K562 (cell line): ENCODE results near the gene POGLUT1.

DNA sequence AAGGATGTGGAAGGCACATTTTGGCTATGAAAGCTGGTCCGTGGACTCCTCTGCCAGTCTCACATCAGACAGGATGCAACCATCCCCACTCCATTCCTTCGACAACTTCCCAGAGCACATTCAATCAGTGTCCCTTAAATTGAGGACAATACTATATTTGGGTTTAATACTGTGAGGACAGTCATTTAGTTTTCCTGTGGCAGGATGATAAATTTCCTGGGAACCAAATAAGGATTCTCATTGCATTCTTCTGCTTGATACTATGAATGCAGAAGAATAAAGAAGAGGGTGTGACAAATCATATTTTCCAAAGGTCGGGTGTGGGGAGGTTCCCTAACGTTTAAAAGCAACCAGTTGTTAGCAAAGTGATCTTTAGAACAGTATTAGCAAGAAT is 329.4 kb downstream of the TIGIT start:
- RAMPAGE, long total RNA, result no peak
- RRBS, result no CpG with 5 or more reads among the region's 4 CpGs
PRO-cap:
- standard, result no peak
- CoPRO, capped RNA only, 2 experiments, result no peak in any of the 2 experiments
- CoPRO, capped and uncapped RNA, 2 experiments, result no peak in any of the 2 experiments
- CoPRO, uncapped RNA only, 2 experiments, result no peak in any of the 2 experiments
CAGE:
- cytosol, long polyA plus RNA, result no peak
- long polyA plus RNA, result no peak
- nucleolus, long total RNA, result no peak
- nucleus, long polyA plus RNA, result no peak

DNA sequence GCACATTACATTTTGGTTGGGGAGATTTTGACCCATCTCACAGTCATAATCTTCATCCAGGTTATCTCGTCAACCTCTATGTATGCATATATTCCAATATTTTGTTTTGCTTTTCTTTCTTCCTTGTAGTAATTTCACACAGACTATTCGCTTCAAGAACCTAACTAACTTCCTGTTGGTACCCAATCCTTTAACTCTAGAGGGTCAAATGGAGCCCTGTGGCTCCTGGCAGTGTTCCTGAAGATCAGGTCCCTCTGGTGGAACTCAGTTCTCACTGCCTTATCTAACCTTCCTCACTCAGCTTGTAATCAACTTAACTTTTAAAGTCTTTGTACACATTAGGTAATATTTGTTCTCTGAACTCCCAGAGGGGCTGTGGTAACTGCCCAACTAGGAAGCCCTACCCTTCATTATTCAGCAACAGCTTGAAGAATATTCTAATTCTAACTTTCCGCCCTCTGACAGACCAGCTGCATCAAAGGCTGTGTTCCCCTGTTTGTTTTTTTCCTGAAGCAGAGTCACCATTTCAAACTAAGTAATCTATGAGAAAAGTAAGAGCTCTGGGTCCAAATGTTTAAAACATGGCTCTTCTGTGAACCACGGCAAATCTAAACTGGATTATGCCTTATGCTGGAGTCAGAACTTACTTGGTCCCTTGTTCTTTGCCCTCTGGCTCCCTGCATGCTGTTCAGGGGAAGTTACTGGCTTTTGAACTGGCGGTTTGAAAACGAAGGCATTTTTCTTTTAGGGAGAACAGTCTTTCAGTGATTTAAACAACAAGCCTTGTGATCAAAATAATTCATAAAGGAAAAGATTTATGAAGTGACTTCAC is 365.4 kb downstream of the TIGIT start:
- RAMPAGE, long total RNA, result no peak
- RRBS, result no CpG with 5 or more reads among the region's 6 CpGs
PRO-cap:
- standard, result no peak
- CoPRO, capped RNA only, 2 experiments, result no peak in any of the 2 experiments
- CoPRO, capped and uncapped RNA, 2 experiments, result no peak in any of the 2 experiments
- CoPRO, uncapped RNA only, 2 experiments, result no peak in any of the 2 experiments
CAGE:
- cytosol, long polyA plus RNA, result no peak
- long polyA plus RNA, result no peak
- nucleolus, long total RNA, result no peak
- nucleus, long polyA plus RNA, result no peak

GRCh38 chr3:114764144-114764764 is 382.8 kb downstream of the ZBTB20 start:
- RAMPAGE, long total RNA, result no peak
- RRBS, result no CpG with 5 or more reads among the region's 5 CpGs
PRO-cap:
- standard, result no peak
- CoPRO, capped RNA only, 2 experiments, result no peak in any of the 2 experiments
- CoPRO, capped and uncapped RNA, 2 experiments, result no peak in any of the 2 experiments
- CoPRO, uncapped RNA only, 2 experiments, result no peak in any of the 2 experiments
CAGE:
- cytosol, long polyA plus RNA, result no peak
- long polyA plus RNA, result no peak
- nucleolus, long total RNA, result no peak
- nucleus, long polyA plus RNA, result no peak

DNA sequence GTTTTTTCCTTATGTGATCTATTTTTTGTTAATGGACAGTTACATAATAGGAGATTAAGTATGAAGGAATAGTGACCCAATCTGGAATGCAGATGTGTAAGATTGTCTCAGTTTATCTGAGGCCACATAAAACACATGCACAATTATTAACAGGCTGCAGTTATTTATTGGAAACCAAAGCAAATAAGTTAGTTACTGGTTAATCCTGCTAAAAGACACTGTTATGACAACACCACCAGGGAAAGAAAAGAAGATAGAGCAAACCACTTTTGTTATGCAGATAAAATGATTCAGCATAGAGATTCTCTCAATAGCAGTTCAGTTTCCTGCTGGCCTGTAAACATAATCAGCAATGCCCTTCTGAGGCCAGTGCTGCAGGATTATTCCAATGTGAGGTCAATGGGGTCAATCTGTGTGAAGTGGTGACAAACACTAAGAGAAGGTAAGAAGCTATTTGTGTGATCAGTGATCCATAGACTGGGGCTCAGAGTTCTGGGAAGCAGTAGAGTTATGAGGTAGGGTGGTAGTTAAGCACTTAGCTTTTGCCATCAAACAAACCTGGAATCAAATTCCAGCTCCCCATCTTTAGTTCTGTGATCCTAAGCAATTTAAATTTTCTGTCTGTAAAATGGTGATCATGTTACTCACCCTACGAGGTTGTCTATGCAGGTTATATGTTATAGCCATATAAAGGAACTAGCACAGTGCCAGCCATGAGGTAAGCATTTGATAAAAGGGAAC is 244.3 kb downstream of the ZBTB20 start:
- RAMPAGE, long total RNA, result no peak
- RRBS, result no CpG with 5 or more reads among the region's 1 CpG
PRO-cap:
- standard, result no peak
- CoPRO, capped RNA only, 2 experiments, result no peak in any of the 2 experiments
- CoPRO, capped and uncapped RNA, 2 experiments, result no peak in any of the 2 experiments
- CoPRO, uncapped RNA only, 2 experiments, result no peak in any of the 2 experiments
CAGE:
- cytosol, long polyA plus RNA, result no peak
- long polyA plus RNA, result no peak
- nucleolus, long total RNA, result no peak
- nucleus, long polyA plus RNA, result no peak

DNA sequence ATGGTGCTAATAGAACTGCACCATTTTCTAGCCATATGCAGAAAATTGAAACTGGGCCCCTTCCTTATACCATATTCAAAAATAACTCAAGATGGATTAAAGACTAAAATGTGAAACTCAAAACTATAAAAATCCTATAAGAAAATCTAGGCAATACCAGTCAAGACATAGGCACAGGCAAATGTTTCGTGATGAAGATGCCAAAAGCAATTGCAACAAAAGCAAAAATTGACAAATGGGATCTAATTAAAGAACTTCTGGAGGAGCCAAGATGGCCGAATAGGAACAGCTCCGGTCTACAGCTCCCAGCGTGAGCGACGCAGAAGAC is 85.6 kb downstream of the LSAMP start:
- RAMPAGE, long total RNA, result no peak
- RRBS, result no CpG with 5 or more reads among the region's 6 CpGs
PRO-cap:
- standard, result no peak
- CoPRO, capped RNA only, 2 experiments, result no peak in any of the 2 experiments
- CoPRO, capped and uncapped RNA, 2 experiments, result no peak in any of the 2 experiments
- CoPRO, uncapped RNA only, 2 experiments, result no peak in any of the 2 experiments
CAGE:
- cytosol, long polyA plus RNA, result no peak
- long polyA plus RNA, result no peak
- nucleolus, long total RNA, result no peak
- nucleus, long polyA plus RNA, result no peak

DNA sequence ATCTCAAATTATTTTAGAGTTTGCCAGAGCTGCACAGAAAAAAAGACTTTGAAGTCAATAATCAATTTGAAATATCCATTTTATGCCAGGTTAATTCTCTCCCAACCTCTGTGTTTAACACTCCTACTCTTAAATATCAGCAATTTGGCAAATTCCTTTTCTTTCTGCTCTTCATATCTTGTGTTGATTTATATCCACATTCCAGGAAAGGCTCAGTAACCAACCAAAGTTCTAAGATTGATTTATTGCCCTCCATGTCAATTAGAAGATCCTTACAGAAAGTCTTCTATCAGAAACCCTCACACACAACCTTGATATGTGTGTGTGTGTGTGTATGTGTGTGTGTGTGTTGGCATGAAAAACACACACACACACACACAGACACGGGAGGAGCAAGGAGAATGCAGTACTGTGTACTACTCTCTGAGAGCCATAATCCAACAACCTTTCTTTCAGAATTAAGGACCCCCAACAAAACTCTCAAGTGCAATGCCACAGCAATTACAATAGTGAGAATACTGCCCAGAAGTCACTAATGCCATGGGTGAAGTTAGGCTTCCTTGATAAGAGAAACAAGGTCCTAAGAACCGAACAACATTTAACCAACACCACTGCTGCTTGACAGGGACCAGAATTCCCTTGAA is 1.1 kb downstream of the LSAMP start:
- RAMPAGE, long total RNA, result no peak
- RRBS, result no CpG with 5 or more reads among the region's 2 CpGs
PRO-cap:
- standard, result no peak
- CoPRO, capped RNA only, 2 experiments, result no peak in any of the 2 experiments
- CoPRO, capped and uncapped RNA, 2 experiments, result no peak in any of the 2 experiments
- CoPRO, uncapped RNA only, 2 experiments, result no peak in any of the 2 experiments
CAGE:
- cytosol, long polyA plus RNA, result no peak
- long polyA plus RNA, result no peak
- nucleolus, long total RNA, result no peak
- nucleus, long polyA plus RNA, result no peak

GRCh38 chr3:117481706-117481942 is 1036.3 kb upstream of the LSAMP start:
- RAMPAGE, long total RNA, result no peak
- RRBS, result no CpG with 5 or more reads among the region's 2 CpGs
PRO-cap:
- standard, result no peak
- CoPRO, capped RNA only, 2 experiments, result no peak in any of the 2 experiments
- CoPRO, capped and uncapped RNA, 2 experiments, result no peak in any of the 2 experiments
- CoPRO, uncapped RNA only, 2 experiments, result no peak in any of the 2 experiments
CAGE:
- cytosol, long polyA plus RNA, result no peak
- long polyA plus RNA, result no peak
- nucleolus, long total RNA, result no peak
- nucleus, long polyA plus RNA, result no peak

DNA sequence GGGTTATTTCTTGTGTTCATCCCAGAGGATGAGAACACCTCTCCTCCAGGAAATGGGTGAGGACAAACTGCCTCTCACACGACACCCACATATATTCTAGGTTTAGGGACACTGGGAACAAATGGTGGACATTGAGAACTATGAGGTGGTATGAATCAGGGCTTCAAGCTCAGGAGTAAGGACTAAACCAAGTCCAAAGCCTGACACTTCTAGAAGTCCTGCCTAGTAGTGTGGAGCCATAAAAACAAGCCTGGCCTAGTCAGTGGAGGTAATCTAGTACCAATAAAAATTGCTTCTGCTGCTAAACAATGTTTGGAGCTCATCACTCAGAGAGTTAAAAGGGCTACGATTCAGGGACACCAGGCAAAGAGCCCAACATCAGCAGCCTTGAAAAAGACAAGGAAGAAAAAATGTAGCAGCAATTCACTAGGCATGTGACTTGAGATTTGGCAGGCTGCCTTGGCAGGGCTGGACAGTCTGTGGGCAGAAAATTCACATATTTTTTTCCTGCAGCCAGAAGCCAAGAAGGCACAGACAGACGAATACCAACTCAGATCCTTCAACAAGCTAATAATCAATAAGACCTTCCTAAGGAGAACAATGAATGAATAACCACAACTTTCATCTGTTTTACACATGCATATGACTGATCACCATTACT is 47.3 kb downstream of the IGSF11 start:
- RAMPAGE, long total RNA, result no peak
- RRBS, result no CpG with 5 or more reads among the region's 3 CpGs
PRO-cap:
- standard, result no peak
- CoPRO, capped RNA only, 2 experiments, result no peak in any of the 2 experiments
- CoPRO, capped and uncapped RNA, 2 experiments, result no peak in any of the 2 experiments
- CoPRO, uncapped RNA only, 2 experiments, result no peak in any of the 2 experiments
CAGE:
- cytosol, long polyA plus RNA, result no peak
- long polyA plus RNA, result no peak
- nucleolus, long total RNA, result no peak
- nucleus, long polyA plus RNA, result no peak

- RAMPAGE, long total RNA, result no peak
- RRBS, result no CpG with 5 or more reads among the region's 12 CpGs
PRO-cap:
- standard, result no peak
- CoPRO, capped RNA only, 2 experiments, result no peak in any of the 2 experiments
- CoPRO, capped and uncapped RNA, 2 experiments, result no peak in any of the 2 experiments
- CoPRO, uncapped RNA only, 2 experiments, result no peak in any of the 2 experiments
CAGE:
- cytosol, long polyA plus RNA, result no peak
- long polyA plus RNA, result no peak
- nucleolus, long total RNA, result no peak
- nucleus, long polyA plus RNA, result no peak
These were observed 2.8 kb downstream of the UPK1B start for GRCh38 chr3:119175804-119176975.

- RAMPAGE, long total RNA, result no peak
- RRBS, result no CpG with 5 or more reads among the region's 11 CpGs
PRO-cap:
- standard, result no peak
- CoPRO, capped RNA only, 2 experiments, result no peak in any of the 2 experiments
- CoPRO, capped and uncapped RNA, 2 experiments, result no peak in any of the 2 experiments
- CoPRO, uncapped RNA only, 2 experiments, result no peak in any of the 2 experiments
CAGE:
- cytosol, long polyA plus RNA, result no peak
- long polyA plus RNA, result no peak
- nucleolus, long total RNA, result no peak
- nucleus, long polyA plus RNA, result no peak
These were observed 16.7 kb upstream of the B4GALT4 start for GRCh38 chr3:119257148-119257937.

- RAMPAGE, long total RNA, result no peak
- RRBS, result no CpG with 5 or more reads among the region's 4 CpGs
PRO-cap:
- standard, result no peak
- CoPRO, capped RNA only, 2 experiments, result no peak in any of the 2 experiments
- CoPRO, capped and uncapped RNA, 2 experiments, result no peak in any of the 2 experiments
- CoPRO, uncapped RNA only, 2 experiments, result no peak in any of the 2 experiments
CAGE:
- cytosol, long polyA plus RNA, result no peak
- long polyA plus RNA, result no peak
- nucleolus, long total RNA, result no peak
- nucleus, long polyA plus RNA, result no peak
These were observed 14.3 kb upstream of the ARHGAP31 start for GRCh38 chr3:119279822-119280312.

GRCh38 chr3:119322333-119322900 is 28.2 kb downstream of the ARHGAP31 start:
- RAMPAGE, long total RNA, result no peak
- RRBS, result 47% methylated on average over 12 of the region's 31 CpGs
PRO-cap:
- standard, result bidirectional peak, plus-strand start at chr3:119322669, minus-strand start at chr3:119322641
- CoPRO, capped RNA only, 2 experiments, result no peak in any of the 2 experiments
- CoPRO, capped and uncapped RNA, 2 experiments, result no peak in any of the 2 experiments
- CoPRO, uncapped RNA only, 2 experiments, result no peak in any of the 2 experiments
CAGE:
- cytosol, long polyA plus RNA, result no peak
- long polyA plus RNA, result no peak
- nucleolus, long total RNA, result no peak
- nucleus, long polyA plus RNA, result no peak

DNA sequence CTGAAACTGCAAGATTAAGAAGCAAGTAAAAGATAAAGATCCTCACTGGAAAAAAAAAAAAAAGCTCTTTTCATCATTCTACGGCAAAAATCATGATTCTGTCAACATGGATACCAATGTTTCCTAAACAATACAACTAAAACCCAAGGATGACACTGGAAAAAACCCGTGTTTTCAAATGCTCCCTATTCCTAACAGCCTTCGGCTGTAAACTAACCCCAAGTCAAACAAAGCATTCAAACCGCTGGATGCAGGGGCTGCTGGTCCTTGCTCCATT is 632 bp downstream of the TMEM39A start:
- RAMPAGE, long total RNA, result no peak
- RRBS, result no CpG with 5 or more reads among the region's 4 CpGs
PRO-cap:
- standard, result no peak
- CoPRO, capped RNA only, 2 experiments, result no peak in any of the 2 experiments
- CoPRO, capped and uncapped RNA, 2 experiments, result no peak in any of the 2 experiments
- CoPRO, uncapped RNA only, 2 experiments, result no peak in any of the 2 experiments
CAGE:
- cytosol, long polyA plus RNA, result no peak
- long polyA plus RNA, result no peak
- nucleolus, long total RNA, result no peak
- nucleus, long polyA plus RNA, result no peak

DNA sequence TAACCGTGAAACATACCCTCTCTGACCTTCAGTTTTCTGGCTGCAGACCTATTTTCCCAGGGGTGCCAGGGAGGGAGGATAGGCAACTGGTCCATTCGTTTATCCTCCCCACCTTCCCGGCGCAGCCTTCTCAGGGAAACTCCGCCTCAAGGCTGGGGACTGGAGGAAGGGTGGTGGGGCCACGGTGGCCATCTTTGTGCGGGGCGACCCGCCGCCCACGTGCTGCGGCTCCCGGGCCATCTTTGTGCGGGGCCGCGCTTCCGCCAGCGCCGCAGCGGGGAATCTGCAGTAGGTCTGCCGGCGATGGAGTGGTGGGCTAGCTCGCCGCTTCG is at the start of gene POGLUT1:
POGLUT1 (plus strand) TSS at position 245 of the 332 bp plus-strand sequence.
- RAMPAGE, long total RNA, result no peak
- RRBS, result 1% methylated on average over 9 of the region's 25 CpGs
PRO-cap:
- standard, result bidirectional peak, plus-strand start at position 291 of the sequence, minus-strand start at position 132 of the sequence
- CoPRO, capped RNA only, 2 experiments, result peak in 2 of 2 experiments; most common plus-strand start position 291 of the sequence (in 2); most common minus-strand start position 132 of the sequence (in 1)
- CoPRO, capped and uncapped RNA, 2 experiments, result peak in 2 of 2 experiments; most common plus-strand start position 291 of the sequence (in 2); most common minus-strand start position 145 of the sequence (in 1)
- CoPRO, uncapped RNA only, 2 experiments, result peak in 1 of 2 experiments; most common plus-strand start position 280 of the sequence (in 1); most common minus-strand start position 94 of the sequence (in 1)
CAGE:
- cytosol, long polyA plus RNA, result start-site peak on the plus strand centred at position 277 of the sequence, 24 bp wide, 107 and 24 reads in 2 replicates
- long polyA plus RNA, result start-site peak on the plus strand centred at position 268 of the sequence, 22 bp wide, 74 and 56 reads in 2 replicates
- nucleolus, long total RNA, result no peak
- nucleus, long polyA plus RNA, result start-site peak on the plus strand centred at position 278 of the sequence, 30 bp wide, 96 and 220 reads in 2 replicates

GRCh38 chr3:119595608-119596357 is 1.9 kb upstream of the PLA1A start:
- RAMPAGE, long total RNA, result no peak
- RRBS, result no CpG with 5 or more reads among the region's 7 CpGs
PRO-cap:
- standard, result no peak
- CoPRO, capped RNA only, 2 experiments, result no peak in any of the 2 experiments
- CoPRO, capped and uncapped RNA, 2 experiments, result no peak in any of the 2 experiments
- CoPRO, uncapped RNA only, 2 experiments, result no peak in any of the 2 experiments
CAGE:
- cytosol, long polyA plus RNA, result no peak
- long polyA plus RNA, result no peak
- nucleolus, long total RNA, result no peak
- nucleus, long polyA plus RNA, result no peak

GRCh38 chr3:119925701-119926664 is 144.1 kb downstream of the NR1I2 start:
- RAMPAGE, long total RNA, result no peak
- RRBS, result no CpG with 5 or more reads among the region's 3 CpGs
PRO-cap:
- standard, result no peak
- CoPRO, capped RNA only, 2 experiments, result no peak in any of the 2 experiments
- CoPRO, capped and uncapped RNA, 2 experiments, result no peak in any of the 2 experiments
- CoPRO, uncapped RNA only, 2 experiments, result no peak in any of the 2 experiments
CAGE:
- cytosol, long polyA plus RNA, result no peak
- long polyA plus RNA, result no peak
- nucleolus, long total RNA, result no peak
- nucleus, long polyA plus RNA, result no peak

DNA sequence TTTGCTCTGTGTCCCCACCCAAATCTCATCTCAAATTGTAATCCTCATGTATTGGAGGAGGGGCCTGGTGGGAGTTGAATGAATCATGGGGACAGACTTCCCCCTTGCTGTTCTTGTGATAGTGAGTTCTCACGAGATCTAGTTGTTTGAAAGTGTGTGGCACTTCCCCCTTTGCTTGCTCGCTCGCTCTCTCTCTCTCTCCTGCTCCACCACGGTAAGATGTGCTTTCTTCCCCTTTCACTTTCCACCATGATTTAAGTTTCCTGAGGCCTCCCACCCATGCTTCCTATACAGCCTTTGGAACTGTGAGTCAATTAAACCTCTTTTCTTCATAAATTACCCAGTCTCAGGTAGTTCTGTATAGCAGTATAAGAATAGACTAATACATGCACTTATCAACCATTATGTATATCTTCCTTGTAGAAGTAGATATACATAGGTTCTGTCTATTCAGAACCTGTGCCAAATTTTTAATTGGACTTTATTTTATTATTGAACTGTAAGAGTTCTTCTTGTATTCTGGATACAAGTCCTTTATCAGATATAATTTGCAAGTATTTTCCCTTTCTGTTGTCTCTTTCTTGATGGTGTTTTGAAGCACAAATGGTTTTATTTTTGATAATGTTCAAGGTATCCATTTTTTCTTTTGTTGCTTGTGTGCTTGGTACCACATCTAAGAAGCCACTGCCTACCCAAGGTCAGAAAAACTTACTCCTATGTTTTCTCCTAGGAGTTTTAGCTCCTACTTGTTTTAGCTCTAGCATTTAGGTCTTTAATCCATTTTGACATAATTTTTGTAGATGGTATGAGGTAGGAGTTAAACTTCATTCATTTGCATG is 60.4 kb downstream of the GSK3B start:
- RAMPAGE, long total RNA, result no peak
- RRBS, result no CpG with 5 or more reads among the region's 4 CpGs
PRO-cap:
- standard, result no peak
- CoPRO, capped RNA only, 2 experiments, result no peak in any of the 2 experiments
- CoPRO, capped and uncapped RNA, 2 experiments, result no peak in any of the 2 experiments
- CoPRO, uncapped RNA only, 2 experiments, result no peak in any of the 2 experiments
CAGE:
- cytosol, long polyA plus RNA, result no peak
- long polyA plus RNA, result no peak
- nucleolus, long total RNA, result no peak
- nucleus, long polyA plus RNA, result no peak

DNA sequence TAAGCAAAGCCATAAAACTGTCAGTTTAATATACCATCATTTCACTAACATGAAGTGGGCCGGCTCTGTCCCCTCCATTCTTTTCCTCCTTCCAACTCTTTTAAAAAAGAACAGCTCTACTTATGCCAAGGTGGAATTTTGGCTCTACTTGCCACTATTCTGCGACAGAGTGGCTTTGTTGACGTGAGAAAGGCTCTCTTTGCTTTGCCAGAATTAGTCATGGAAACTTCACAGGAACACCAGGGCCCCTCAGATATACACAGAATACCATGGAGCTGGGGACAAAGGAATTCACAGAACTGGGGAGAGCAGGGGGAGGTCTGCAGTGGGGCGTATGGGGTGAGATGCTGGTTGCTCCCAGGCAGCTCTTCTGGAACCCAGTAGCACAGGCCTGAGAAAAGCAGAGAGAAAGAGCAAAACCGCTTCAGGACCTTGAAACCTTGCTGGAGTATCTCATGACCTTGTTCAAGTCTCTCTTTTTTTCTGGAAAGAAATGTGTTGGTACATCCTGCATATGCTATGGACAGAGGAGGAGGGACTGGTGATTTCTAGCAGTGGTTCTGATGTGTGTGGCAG is 29.5 kb downstream of the FSTL1 start:
- RAMPAGE, long total RNA, result no peak
- RRBS, result no CpG with 5 or more reads among the region's 5 CpGs
PRO-cap:
- standard, result no peak
- CoPRO, capped RNA only, 2 experiments, result no peak in any of the 2 experiments
- CoPRO, capped and uncapped RNA, 2 experiments, result no peak in any of the 2 experiments
- CoPRO, uncapped RNA only, 2 experiments, result no peak in any of the 2 experiments
CAGE:
- cytosol, long polyA plus RNA, result no peak
- long polyA plus RNA, result no peak
- nucleolus, long total RNA, result no peak
- nucleus, long polyA plus RNA, result no peak